A549 (cell line): ENCODE measurements around a stretch of chr10.

GRCh38 chr10:6578065-6579124 is 1.7 kb downstream of the PRKCQ start:
- PRO-cap, result no peak
CAGE:
- cytosol, long polyA plus RNA, result no peak
- long polyA plus RNA, result no peak
- nucleus, long polyA plus RNA, result no peak

DNA sequence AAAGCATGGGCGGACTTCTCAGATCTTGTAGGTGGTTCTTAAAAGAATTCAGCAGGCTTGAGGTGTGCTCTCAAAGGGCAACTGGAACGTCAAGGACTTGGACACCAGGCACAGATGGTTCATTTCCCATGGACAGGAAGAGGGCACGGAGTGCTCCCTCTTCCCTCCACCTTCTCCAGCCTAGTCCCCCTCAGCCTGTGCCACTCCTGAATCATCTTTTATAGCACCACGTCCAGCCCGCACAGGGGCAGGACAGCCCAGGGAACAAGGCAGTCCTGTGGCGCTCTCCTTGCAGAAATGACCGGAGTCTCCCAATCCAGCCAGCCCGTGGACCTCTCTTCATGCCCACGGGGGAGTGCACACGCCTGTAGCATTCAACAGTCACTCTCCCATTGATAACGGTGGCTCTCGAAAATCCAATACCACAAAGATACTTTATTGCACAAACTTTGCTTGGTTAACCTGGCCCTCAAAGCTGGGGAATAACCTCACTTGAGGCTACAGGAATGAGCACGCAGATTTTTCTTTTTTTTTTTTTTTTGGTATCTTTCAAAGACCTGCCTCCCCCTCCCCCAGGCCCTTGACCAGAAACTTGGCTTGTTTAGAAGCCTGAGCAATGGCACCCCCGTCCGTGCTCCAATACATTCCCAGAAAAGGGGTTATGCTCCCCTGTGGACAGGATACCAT is 808 bp downstream of the PRKCQ start:
- PRO-cap, result no peak
CAGE:
- cytosol, long polyA plus RNA, result no peak
- long polyA plus RNA, result no peak
- nucleus, long polyA plus RNA, result no peak

DNA sequence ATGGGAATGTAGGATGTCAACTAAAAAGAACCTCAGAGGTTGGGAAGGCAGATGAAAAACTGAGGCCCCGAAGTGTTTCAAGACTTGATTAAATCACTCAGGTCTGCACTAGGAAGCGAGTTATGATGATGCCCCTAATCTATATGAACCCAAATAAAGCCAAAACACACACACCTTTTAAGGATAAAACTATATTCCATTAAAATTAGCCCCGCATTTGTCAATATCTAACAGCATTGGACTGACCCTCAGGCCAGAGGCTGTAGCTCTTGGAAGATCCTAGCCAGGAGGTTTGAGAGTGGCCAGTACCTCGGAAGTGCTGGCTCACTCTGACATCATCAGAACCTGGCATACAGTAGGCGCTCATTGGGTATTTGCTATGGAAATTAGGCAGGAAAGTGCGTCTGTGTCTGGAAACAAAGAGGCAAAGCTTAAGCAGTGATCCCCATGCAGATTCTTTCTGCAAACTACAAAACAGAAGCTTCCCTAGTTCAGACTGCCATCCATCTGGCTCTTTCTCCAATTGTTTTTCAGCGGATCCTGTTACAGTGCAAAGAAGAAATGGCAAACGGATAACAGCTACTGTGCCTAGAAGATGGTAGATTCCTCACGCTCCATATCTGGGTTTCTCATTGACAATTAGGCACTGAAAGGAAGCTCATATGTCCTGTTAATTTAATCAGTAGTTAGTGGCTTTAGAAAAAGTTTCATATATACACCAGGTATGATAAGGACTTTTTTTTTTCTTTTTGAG is 1.7 kb upstream of the PRKCQ start:
- PRO-cap, result no peak
CAGE:
- cytosol, long polyA plus RNA, result no peak
- long polyA plus RNA, result no peak
- nucleus, long polyA plus RNA, result no peak

GRCh38 chr10:6716584-6717058 is 136.5 kb upstream of the PRKCQ start:
- PRO-cap, result no peak
CAGE:
- cytosol, long polyA plus RNA, result no peak
- long polyA plus RNA, result no peak
- nucleus, long polyA plus RNA, result no peak

GRCh38 chr10:7028067-7028691 is 382.7 kb downstream of the SFMBT2 start:
- PRO-cap, result no peak
CAGE:
- cytosol, long polyA plus RNA, result no peak
- long polyA plus RNA, result no peak
- nucleus, long polyA plus RNA, result no peak

- PRO-cap, result no peak
CAGE:
- cytosol, long polyA plus RNA, result no peak
- long polyA plus RNA, result no peak
- nucleus, long polyA plus RNA, result no peak
These were observed 694 bp downstream of the SFMBT2 start for GRCh38 chr10:7410193-7410486.

GRCh38 chr10:7702575-7702941 is 558 bp upstream of the ITIH2 start:
- PRO-cap, result no peak
CAGE:
- cytosol, long polyA plus RNA, result no peak
- long polyA plus RNA, result no peak
- nucleus, long polyA plus RNA, result no peak

DNA sequence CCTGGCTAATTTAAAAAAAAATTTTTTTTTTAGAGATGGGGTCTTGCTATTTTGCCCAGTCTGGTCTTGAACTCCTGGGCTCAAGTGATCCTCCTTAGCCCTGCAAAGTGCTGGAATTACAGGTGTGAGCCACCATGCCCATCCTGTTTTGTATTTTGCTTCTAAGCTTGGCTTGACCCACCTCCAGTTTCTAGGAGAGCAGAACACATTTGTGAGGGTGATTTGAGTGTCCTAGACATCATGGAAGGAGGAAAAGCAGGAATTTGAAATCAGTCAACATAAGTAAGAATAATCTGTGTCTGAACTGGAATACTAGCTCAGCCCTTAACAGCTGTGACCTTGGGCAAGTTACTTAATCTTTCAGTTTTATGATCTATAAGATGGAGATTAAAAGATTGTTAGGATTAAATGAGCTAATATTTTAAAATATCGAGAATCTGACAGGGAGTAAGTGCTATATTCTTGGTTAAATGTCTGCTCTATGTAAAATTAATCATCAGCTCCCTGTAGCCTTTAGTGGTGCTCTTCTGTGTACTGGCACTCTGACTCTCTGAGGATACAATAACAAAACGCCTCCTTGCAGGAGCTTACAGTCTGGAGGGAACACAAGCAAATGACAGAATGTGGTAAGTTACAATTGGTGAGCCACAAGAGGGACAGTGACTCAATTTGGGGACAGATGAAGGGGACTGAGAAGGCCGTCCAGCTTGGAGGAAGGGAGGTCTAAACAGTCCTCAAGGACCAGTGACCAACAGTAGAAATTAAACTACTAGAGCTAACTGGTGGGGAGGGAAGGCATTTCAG is 9.1 kb upstream of the TAF3 start:
- PRO-cap, result no peak
CAGE:
- cytosol, long polyA plus RNA, result no peak
- long polyA plus RNA, result no peak
- nucleus, long polyA plus RNA, result no peak

- PRO-cap, result no peak
CAGE:
- cytosol, long polyA plus RNA, result no peak
- long polyA plus RNA, result no peak
- nucleus, long polyA plus RNA, result no peak
These were observed 89.5 kb upstream of the GATA3 start for GRCh38 chr10:7964653-7965798.

GRCh38 chr10:8072225-8072575 is 17.7 kb downstream of the GATA3 start:
- PRO-cap, result no peak
CAGE:
- cytosol, long polyA plus RNA, result no peak
- long polyA plus RNA, result no peak
- nucleus, long polyA plus RNA, result no peak

- PRO-cap, result no peak
CAGE:
- cytosol, long polyA plus RNA, result no peak
- long polyA plus RNA, result no peak
- nucleus, long polyA plus RNA, result no peak
These were observed 276.8 kb downstream of the GATA3 start for GRCh38 chr10:8331034-8331935.

DNA sequence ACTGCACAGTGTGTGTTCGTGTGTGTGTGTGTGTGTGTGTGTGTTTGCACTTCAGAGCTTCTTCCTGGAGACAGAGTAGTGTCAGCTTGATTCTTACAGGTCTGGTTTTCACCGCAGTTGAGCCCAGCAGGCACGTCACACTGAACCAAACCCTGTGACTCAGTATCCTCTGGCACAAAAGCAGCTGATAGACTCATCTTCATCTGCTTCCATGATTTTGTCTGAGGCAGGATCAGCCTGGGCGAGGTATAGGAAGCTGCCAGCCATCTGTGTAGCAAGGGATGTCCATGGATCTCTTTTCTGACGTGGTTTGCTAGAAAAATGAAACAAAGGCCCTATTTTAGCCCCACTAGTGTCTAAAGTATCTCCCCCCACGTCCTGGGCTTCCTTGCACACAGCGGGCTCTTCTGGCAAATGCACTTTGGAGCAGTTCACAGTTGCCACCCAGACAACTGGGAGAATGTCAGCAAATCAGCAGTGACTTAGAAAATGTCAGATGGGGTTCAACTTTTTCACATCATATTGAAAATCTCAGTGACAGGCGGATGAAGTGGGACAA is 373.2 kb upstream of the CELF2 start:
- PRO-cap, result no peak
CAGE:
- cytosol, long polyA plus RNA, result no peak
- long polyA plus RNA, result no peak
- nucleus, long polyA plus RNA, result no peak

DNA sequence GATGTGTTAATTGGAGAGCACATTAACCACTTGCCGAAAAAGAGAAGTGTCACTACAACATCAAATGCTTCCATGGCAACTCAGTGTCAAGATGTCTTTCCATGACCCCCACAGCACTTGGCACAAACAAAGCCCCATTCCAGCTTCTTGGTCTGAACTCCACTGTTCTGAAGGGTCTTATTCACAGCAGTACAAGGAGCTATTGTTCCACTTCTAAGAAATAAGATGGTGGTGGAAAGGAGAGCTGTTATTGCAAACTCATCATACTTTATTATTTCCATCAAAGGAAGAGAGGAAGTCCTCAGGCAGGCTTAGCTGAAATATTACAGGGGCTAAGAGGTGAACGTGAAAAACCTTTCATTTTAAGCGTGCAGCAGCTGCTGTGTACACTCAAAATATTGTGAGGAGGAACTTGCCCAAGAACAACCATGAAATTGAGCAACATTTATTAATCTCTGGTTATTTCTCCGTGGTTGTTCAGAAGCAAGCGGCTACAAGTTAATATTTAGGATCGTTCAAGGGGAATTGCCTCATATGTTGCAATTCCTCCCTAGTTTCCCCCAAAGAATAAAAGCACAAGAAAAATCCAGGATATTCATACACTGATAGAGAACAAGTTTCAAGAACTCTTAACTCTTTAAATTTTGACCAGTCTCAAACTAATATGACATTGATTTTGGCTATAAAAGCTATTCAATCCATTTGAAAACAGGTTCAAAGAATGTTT is 354.7 kb upstream of the CELF2 start:
- PRO-cap, result no peak
CAGE:
- cytosol, long polyA plus RNA, result no peak
- long polyA plus RNA, result no peak
- nucleus, long polyA plus RNA, result no peak

DNA sequence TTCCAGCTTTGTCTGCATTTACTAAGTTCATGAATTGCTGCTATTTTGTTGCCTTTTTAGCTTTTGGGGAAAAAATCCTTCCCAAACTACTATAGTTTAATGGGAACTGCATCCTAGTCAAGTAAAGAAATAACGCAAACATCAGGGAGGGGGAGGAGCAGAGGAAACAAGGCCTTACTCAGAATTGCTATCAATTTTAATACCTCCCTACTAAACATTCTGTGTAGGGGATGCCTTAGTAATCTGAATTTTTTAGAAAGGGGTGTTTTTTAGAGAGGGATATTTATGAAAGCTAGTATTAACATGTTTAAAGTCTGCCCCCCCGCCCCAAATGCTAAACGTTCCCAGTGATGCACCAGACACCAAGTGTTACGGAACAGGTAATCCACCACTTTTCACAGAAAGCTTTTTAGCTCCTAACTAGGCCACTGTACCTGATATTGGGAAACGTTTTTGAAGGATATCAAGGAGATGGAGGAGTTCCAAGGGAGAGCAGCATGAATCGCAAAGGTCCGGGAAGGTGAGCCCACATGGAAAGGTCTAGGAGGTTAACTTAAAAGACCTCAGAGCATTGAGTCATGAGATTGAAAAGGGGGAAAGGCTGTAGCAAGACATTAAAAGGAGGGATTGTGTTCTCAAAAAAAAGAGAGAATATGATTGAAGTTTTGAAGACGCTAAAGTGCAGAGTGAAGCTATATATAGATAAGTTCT is 157.2 kb downstream of the CELF2 start:
- PRO-cap, result no peak
CAGE:
- cytosol, long polyA plus RNA, result no peak
- long polyA plus RNA, result no peak
- nucleus, long polyA plus RNA, result no peak

DNA sequence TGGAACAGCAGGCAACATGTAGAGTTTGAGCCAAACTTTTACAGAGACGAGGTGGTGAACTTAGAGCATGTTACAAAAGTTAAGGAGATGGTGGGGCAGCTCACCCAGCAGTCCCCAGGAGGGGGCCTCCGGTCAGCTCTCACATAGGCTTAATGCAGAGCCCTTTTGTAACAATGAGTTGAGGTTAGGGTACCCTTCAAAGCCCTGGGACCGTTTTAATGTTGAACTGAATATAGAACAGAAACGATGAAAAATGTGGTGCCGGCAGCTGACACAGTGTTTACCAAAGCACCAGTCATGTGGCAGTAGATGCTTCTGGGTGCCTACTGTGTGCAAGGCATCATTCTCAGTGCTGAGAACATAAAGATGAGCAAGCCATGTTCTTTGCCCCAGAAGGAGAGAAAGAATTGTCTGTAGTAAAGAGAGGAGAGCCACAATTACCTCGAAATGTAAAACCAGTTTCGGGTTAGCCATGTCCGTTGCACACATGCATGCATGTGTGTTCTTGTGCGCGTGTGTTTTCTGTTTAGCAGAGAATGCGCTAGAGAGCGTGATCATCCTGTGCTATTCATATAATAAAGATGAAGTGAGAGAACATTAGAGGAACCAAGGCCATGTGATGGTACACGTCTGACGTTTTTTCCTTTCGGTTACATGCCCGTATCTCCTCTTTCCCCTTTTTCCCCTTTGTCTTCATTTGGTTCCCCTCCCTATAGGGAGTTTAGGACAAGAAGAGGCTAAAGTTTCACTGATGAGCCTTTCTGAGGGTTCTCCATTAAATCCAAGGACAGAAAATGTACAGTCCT is 158.0 kb downstream of the CELF2 start:
- PRO-cap, result no peak
CAGE:
- cytosol, long polyA plus RNA, result no peak
- long polyA plus RNA, result no peak
- nucleus, long polyA plus RNA, result no peak

- PRO-cap, result no peak
CAGE:
- cytosol, long polyA plus RNA, result no peak
- long polyA plus RNA, result no peak
- nucleus, long polyA plus RNA, result no peak
These were observed 160.2 kb downstream of the CELF2 start for GRCh38 chr10:11177689-11178436.

GRCh38 chr10:11232981-11233459 is 215.3 kb downstream of the CELF2 start:
- PRO-cap, result no peak
CAGE:
- cytosol, long polyA plus RNA, result no peak
- long polyA plus RNA, result no peak
- nucleus, long polyA plus RNA, result no peak

DNA sequence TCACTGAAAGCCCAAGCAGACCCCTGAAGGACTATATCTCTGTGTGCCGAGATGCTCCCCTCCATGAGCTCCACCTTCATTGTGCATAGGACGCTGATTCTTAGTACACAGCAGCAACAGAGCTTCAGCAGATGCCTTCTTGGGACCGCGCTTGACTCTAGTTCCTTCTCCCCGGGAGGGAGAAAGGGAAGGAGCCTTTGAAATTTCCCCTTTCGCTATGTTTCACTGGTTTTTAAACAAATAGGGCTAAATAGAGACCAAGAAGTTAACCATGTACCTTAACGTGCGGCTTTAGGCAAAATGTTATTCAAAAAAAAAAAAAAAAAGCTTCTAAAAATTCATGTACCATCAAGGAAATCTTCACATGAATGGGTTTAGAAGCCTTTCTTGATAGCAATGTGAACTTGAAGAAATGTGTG is 225.4 kb downstream of the CELF2 start:
- PRO-cap, result no peak
CAGE:
- cytosol, long polyA plus RNA, result no peak
- long polyA plus RNA, result no peak
- nucleus, long polyA plus RNA, result no peak

DNA sequence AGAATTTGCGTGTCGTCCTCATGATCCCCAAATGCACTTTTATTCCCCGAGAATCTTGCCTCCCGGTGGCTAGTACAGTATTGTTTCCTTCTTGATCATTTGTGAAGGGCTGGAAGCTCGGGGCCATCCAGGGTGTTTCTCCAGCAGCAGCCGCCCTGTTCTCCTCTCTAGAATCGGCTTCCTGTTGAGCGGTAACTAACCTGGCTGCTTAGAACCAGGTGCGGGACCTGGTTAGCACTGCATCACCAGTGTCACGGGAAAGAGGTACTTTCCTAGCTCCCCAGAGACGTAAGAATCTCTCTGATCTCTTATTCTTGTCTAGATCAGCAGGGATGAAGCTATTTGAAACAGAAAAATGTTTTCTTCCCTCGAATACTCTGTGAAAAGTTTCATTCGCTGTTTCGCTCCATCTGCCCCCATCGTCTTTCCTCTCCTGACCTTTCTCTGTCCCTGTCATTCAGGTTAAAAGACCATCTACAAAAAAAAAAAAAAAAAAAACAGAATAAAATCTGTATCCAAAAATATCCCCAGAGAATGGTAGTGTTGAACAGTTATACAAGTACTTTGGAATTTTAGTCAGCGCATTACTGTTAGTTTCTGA is 239.3 kb downstream of the CELF2 start:
- PRO-cap, result no peak
CAGE:
- cytosol, long polyA plus RNA, result no peak
- long polyA plus RNA, result no peak
- nucleus, long polyA plus RNA, result no peak

- PRO-cap, result no peak
CAGE:
- cytosol, long polyA plus RNA, result no peak
- long polyA plus RNA, result no peak
- nucleus, long polyA plus RNA, result no peak
These were observed 279.2 kb downstream of the CELF2 start for GRCh38 chr10:11296477-11297688.